A172 (cell line): ENCODE results near the gene UPF1.

- RAMPAGE, long total RNA: no peak
Measured at GRCh38 chr19:17982903-17983318, 16.0 kb downstream of the KCNN1 start.

DNA sequence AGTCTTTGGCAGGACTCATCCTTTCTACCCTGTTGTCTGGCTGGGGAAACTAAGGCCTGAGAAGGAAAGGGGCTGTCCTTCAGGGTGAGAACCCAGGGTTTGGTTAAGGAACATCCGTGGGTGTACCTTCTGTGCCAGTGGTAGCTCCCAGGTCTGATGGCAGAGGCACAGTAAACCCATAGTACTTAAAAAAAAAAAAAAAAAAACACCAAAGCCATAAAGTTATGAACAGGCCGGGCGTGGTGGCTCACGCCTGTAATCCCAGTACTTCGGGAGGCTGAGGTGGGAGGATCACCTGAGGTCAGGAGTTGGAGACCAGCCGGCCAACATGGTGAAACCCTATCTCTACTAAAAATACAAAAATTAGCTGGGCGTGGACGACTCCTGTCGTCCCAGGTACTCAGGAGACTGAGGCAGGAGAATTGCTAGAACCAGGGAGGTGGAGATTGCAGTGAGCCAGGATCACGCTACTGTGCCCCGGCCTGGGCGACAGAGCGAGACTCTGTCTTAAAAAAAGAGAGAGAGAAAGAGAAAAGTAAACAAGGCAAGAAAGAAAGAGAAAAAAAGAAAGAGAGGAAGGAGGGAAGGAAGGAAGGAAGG, 7.8 kb upstream of the ARRDC2 start:
- RAMPAGE, long total RNA: no peak

DNA sequence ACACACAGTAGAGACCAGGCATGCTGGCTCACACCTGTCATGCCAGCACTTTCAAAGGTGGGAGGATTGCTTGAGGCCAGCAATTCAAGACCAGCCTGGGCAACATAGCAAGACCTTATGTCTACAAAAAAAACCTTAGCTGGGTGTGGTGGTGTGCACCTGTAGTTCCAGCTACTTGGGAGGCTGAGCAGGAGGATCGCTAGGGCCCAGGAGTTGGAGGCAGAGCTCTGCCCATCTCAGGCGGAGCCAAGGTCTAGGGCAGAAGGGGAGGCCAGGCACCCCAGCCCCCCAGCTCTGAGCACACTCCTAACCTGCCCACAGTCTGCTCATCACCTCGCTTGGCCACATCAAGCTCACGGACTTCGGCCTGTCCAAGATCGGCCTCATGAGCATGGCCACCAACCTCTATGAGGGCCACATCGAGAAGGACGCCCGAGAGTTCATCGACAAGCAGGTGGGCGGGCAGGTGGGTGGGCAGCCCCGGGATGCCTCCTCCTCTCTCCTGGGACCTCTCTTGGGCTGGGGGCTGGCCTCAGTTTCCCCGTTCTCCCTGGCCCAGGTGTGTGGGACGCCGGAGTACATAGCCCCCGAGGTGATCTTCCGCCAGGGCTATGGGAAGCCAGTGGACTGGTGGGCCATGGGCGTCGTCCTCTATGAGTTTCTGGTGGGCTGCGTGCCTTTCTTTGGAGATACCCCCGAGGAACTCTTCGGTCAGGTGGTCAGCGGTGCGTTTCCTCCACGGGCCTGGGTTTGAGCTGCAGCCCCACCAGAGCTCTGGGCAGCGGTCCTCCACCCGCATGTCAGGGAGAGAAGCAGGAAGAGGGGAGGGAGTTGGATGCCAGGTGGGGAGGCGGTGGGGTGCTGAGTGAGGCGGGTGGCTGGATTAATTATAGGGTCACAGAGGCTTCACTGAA, 18.4 kb upstream of the PIK3R2 start:
- RAMPAGE, long total RNA: no peak

DNA sequence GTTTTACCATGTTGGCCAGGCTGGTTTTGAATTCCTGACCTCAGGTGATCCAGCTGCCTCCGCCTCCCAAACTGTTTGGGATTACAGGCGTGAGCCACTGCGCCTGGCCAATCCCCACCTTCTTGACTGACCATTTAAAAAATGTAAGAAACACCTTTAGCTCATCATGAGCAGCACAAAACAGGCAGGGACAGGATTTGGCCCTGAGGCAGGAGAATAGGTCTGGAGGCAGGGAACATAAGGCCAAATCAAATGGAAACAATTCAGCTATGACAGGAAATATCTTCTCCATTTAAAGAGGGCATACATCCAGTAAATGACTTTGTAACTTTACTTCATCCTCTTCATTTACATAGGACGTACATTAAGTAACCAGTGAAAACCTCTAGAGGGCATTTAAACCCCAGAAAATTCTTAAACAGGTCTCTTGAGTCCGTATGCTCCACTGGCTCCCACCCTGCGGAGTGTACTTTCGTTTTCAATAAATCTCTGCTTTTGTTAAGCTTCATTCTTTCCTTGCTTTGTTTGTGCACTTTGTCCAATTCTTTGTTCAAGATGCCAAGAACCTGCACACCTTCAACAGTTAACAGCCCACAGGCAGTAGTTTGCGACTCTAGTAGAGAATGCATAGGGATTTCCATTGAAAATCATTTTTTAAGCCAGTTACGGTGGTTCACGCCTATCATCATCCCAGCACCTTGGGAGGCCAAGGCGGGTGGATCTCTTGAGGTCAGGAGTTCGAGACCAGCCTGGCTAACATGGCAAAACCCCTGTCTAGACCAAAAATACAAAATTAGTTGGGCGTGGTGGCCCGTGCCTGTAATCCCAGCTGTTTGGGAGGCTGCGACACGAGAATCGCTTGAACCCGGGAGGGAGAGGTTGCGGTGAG, 1.1 kb upstream of the MPV17L2 start:
- RAMPAGE, long total RNA: no peak

- RAMPAGE, long total RNA: no peak
Measured at GRCh38 chr19:18292202-18292435, 10.7 kb upstream of the JUND start.

DNA sequence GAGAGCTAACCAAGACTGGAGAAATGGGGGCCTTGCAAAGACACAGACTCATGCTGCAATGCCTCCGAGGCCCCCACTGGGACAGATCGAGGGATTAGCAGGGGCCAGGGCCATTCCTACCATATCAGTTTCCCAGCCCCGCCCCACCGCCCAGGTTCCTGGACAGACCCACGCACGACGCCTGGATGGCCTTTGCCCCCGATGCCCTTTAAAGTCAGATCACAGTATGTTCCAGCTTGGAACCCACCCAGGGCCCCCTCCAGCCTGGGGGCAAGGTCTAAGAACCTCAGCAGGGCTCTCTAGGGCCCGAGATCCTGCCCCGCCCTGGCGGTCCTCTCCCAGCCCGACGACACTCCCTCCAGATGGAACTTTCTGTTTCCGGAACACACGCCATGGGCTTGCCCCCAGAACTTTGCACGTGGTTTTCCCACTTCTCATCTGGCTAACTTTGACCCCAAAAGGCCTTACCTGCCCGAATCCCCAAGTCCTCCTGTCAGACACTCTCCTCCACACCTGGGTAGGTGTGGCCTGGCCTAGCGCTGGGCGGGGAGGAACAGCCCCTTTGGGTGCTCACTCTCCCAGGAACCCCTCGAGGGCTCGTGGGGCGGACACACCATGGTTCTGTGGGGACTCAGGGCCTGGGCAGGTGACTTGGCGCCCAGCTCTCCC, 12.2 kb downstream of the LSM4 start:
- RAMPAGE, long total RNA: no peak

- RAMPAGE, long total RNA: no peak
Measured at GRCh38 chr19:18468195-18469056, 30.5 kb upstream of the ISYNA1 start.

GRCh38 chr19:18486253-18486845, 35.5 kb downstream of the ELL start:
- RAMPAGE, long total RNA: no peak

DNA sequence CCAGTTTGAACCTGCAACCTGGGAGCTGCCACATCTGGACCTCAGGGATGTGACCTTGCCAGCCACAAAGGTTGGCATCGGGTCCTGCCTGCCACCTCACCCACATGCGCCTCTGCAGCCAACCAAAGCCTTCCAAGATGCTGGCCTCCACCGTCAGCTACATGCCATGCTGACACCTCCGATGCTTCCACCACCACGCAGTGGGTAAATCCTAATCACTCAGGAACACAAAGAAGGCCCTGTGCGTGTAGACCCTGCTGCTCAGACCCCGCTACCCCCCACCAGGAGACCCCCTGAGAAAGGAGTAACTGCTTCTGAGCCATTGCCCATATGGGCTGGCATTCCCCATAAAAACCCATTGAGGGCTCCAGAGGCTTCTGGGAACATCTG, 35.0 kb downstream of the ELL start:
- RAMPAGE, long total RNA: no peak

GRCh38 chr19:18495159-18495876, 26.6 kb downstream of the ELL start:
- RAMPAGE, long total RNA: no peak

DNA sequence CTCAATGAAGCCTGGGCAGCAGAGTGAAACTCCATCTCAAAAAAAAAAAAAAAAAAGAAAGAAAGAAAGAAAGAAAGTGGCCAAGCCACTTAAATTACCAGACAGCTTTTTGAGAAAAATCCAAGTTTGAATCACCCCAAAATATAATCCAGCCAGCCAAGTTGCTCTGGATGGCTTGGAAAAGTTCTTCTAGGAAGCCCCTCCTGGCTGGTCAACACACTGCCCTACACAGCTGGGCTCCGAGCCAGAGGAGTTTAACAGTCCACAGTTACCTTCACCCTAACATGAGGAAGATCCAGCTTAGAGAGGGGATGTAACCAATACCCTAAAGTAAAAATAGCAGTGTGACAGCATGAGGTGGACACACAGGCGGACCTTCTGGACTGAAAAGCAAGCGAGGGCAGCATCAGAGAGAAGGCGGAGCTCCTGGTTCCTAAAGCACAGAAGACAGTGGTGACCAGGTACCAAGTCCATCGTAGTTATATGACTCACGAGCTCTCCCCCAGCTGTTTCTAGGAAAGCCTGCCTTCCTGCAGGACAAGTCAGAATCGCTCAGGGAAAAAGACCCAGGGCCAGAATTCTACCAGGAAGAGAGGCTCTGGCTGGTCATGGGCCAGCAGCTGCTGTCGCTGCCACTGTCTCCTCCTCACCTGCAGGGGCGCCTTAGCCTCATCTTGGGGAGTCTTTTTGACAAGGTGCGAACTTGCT, 1.9 kb downstream of the ELL start:
- RAMPAGE, long total RNA: no peak

- RAMPAGE, long total RNA: no peak
Measured at GRCh38 chr19:18520477-18521155, 1.3 kb downstream of the ELL start.

GRCh38 chr19:18573183-18573985, 1.7 kb downstream of the UBA52 start:
- RAMPAGE, long total RNA: no peak

GRCh38 chr19:18604524-18604801, 2.1 kb downstream of the CRLF1 start:
- RAMPAGE, long total RNA: no peak

GRCh38 chr19:18763625-18764887, 27.0 kb downstream of the COMP start:
- RAMPAGE, long total RNA: no peak

- RAMPAGE, long total RNA: no peak
Measured at GRCh38 chr19:18793551-18793961, 2.5 kb upstream of the COMP start.

DNA sequence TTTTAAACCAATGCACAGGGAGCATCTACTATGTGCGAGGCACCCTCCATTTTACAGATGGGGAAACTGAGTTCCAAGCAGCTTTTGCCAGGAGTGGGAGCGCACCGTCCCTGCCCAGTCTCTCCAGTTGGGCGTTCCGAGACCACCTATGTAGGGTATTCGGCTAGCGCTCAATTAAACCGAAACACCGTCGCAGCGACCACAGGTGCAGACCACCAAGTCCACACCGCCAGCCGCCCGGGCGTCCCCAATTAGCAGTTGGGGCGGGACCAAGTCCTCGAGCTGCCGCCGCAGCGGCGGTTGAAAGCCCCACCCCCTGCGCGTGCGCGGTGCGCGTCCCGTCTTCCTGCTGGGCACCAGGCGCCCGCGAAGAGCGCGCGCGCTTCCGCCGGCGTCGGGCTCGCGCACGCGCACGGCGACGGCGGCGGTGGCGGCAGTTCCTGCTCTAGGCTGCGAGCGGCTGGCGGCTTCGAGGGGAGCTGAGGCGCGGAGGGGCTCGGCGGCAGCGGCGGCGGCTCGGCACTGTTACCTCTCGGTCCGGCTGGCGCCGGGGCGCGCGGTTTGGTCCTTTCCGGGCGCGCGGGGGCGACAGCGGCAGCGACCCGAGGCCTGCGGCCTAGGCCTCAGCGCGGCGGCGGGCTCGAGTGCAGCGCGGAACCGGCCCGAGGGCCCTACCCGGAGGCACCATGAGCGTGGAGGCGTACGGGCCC, at the start of gene UPF1:
Gene UPF1, plus strand, starts transcription at position 436 of the 710 bp plus-strand sequence.
- RAMPAGE, long total RNA: no peak

DNA sequence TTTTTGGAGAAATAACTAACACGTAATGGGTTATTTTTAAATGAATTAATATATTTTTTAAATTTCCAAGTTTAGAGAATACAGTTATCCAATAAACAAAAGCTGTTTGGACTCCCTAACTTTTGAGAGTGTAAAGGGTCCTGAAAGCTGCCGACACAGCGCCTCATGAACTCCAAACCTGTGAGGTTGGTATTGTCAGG, 26.9 kb downstream of the UPF1 start:
- RAMPAGE, long total RNA: no peak

DNA sequence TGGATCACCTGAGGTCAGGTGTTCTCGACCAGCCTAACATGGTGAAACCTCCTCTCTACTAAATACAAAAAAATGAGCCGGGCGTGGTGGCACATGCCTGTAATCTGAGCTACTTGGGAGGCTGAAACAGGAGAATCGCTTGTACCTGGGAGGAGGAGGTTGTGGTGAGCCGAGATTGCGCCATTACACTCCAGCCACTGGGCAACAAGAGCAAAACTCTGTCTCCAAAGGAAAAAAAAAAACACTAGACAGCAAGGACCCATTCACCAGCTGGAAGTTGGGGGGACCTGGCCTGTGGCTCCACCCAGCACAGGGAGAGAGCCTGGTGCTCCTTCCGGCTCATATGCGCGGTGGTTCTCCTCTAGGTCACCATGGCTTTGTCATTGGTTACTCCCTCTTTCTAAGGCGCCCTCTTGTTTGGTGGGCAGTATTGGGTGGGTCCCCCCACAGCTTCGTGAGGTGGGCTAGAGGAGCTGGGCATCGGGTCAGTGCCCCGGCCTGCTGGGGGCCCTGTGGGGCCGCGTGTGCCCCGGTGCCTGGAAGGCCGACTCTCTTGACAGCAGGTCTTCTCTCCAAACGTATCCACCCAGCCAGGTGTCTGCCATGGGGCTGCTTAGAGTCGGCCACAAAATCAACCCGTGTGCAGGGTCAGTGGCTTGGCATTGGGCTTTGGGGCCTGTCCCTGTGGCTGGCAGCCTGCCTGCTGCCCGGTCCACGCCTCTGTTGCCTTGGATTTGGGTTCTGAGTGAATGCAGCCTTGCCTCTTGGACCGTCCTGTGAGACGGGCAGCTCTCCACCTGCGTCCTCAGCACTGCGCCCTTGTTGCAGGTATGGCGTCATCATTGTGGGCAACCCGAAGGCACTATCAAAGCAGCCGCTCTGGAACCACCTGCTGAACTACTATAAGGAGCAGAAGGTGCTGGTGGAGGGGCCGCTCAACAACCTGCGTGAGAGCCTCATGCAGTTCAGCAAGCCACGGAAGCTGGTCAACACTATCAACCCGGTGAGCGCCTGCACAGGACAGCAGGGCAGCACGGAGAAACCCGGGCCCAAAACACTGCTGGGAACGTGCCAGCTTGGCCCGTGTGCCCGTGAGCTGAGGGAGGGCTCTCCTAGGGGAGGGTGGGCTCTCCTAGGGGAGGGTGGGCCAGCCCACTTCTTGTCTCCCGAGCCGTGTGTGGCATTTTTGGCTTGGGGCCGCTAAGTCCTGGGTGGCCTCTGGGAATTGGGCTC, 31.3 kb downstream of the UPF1 start:
- RAMPAGE, long total RNA: no peak

DNA sequence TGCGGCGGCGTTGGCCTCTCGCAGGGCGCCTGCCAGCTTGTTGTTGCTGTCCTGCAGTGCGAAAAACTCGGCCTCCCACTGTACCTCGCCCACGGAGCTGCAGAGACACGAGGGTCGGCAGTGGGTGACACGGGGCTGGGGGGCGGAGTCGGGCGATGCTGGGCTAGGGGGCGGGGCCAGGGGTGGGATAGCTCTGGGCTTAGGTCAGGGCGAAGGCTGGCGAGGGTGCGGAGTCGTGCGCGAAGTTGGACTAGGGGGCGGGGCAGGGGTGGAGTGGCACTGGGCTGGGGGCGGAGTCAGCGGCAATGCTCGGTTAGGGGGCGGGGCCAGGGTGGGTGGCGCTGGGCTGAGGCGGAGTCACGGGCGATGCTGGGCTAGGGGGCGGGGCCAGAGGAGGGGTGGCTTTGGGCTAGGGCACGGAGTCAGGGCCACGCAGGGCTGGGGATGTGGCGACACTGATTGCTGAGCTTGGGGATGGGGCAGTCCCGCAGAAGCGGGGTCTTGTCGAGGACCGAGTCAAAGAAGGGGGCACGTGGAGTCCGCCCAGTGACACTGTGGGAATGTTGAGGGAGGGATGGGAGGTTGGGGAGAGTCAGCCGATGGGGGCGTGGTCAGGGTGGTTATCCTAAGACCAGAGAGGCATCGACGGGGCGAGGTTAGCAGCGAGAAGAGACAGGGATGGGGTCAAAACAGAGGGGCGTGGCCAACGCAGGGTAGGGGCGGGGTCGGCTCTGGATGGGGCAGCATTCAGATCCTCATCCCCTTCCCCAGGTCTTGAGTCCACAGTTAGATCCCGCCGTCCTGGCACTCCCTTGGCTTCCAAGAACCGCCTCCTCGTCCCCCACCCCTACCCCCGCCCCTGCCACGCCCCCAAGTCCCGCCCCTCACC, 8.7 kb downstream of the HOMER3 start:
- RAMPAGE, long total RNA: no peak